Zone of skin (tissue), 1 donor: ENCODE results near the genes POMZP3, PTPN12 and GNAI1.

- RRBS: no CpG with 5 or more reads among the region's 12 CpGs
Measured at GRCh38 chr7:76327938-76328393, 25.5 kb downstream of the HSPB1 start.

GRCh38 chr7:76359208-76359718 is 472 bp upstream of the YWHAG start:
- RRBS: no CpG with 5 or more reads among the region's 31 CpGs

GRCh38 chr7:76365908-76366513 is 7.2 kb upstream of the YWHAG start:
- RRBS: no CpG with 5 or more reads among the region's 6 CpGs

- RRBS: no CpG with 5 or more reads among the region's 13 CpGs
Measured at GRCh38 chr7:76388992-76389917, 20.2 kb downstream of the SSC4D start.

DNA sequence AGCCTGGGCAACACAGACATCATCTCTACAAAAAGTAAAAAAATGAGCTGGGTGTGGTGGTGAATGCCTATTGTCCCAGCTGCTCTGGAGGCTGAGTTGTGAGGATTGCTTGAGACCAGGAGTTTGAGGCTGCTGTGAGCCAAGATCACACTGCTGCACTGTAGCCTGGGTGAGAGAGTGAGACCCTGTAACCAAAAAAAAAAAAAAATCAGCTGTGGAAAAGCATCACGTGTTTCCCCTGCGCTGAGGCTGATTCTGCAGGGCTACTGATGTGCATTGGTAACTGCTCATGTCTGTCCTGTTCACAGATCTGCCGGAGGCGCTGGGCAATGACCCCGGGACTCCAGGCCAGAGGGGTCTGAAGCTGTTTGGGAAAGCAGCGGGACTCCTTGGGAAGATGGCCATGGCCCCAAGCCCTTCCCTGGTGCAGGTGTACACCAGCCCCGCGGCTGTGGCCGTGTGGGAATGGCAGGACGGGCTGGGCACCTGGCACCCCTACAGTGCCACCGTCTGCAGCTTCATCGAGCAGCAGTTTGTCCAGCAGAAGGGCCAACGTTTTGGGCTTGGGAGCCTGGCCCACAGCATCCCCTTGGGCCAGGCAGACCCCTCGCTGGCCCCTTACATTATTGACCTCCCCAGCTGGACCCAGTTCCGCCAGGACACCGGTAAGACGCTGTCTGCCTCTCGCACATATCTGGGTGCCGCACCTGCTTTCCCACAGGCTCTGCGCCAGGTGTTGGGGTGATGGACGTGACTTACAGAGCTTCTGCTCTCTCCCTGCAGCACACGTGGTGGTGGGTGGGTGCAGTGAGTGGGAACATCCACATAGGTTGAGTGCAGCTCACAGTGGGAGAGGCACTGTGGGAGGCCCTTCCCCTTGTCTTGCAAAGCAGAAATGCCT is 18.9 kb downstream of the DTX2 start:
- RRBS: no CpG with 5 or more reads among the region's 22 CpGs

DNA sequence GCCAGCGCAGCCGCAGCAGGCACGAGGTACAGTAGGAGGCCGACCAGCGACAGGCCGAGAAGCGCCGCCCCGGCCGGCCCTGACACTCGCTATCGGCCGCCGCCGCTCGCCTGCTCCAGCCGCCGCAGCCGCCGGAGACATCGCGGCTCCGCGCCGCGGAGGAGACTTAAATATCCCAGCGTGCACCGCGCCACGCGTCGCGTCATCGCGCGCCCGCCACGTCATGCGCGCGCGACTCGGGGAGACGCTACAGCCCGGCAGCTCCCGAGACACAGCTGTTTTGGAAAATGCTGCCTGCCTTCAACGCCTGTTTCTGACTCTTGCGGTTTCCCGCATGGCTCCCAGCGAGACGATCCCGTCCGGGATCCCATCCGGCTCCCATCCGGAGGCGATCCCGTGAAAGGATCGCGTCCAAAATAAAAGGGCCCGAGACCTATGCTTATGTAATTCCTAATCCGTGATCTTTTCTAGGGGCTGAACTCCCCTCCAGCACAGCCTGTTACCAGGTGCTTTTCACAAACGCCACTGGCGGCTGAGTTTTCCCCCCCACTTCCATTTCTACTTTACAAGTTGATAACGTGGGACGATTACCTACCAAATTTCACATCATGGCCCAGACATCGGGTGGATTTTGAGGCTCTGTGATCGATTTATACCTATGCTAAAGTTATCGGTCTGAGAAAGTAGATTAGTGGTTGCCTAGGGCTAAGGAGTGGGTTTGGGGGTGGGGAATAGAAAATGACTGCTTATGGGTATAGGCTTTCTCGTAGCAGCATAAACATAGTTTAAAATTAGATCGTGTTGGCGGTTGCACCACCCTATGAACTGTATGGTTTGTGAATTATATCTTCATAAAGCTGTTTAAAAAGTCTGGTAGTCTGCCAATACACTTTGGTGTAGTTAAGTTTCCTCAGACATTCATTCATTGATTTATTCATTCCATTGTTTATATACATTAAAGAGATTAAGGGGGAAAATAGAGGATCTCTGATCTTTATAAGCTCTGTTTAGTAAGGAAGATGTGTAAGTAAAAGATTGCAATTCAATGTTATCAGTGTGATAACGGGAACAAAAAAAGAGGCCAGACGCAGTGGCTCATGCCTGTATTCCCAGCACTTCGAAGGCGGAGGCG is at the start of gene POMZP3:
Gene POMZP3 (minus strand): TSS at position 168 of the 1,132 bp plus-strand sequence.
- RRBS: no CpG with 5 or more reads among the region's 76 CpGs

DNA sequence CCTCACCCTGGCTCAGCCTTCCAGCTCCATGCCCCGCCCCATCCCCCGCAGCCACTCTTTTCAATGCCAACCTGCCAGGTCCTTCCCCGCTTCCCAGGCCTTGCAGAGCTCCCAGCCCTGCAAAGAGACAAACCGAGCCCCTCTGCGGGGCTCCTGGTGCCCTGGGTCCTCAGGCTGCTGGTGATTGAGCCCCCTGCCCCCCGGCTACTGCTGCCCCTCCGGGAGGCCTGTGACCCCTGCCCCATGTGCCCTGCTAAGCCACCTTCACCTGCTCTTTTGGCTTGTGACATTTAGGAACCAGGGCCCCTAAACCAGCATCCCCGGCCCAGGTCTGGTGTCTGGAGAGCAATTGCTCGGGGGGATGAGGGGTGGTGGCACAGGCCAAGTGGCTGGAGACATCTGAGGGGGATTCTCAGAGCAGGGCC is 25.7 kb downstream of the SPDYE17 start:
- RRBS: 9% methylated on average over 1 of the region's 9 CpGs

DNA sequence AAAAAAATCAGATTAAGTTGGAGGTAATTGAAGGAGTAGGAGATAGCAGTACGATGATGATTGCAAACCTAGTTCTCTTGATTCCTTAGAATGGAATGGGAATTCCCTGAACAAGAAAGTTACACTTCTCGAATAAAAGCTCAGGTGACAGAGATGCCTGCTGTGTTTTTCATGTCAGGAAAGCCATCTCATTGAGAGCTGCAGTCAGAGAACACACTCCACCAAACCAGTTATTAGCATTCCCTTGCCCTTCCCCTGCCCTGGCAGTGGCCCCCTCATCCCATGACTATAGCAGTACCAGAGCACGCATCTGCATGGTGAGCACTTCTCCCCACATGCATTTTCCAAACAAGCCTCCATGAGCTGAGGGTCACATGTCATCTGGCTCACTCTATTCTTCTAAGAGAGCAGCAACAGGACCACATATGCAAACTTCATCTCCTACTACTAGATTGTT is 42.4 kb upstream of the FGL2 start:
- RRBS: no CpG with 5 or more reads among the region's 3 CpGs

DNA sequence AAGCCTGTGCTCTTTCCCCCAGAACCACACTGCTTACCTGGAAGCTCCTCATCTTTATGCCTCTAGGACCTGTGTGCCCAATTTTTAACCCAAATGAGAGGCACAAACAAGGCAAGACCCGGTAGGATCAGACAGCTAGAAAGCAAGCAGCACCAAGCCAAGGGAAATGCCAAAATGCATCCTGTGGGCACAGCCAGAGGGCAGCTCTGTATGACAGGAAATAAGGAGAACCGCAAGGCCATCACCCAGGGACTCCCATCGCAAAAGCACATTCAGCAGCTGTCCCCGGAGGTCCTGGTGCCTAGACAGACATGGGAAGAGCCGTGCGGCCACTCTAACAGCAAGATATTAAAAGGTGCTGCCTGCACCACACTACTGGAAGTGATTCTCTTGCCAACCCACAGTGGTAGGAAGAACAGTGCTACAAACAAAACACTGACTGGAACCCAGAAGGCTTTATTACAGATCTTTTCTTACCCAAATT is 88.0 kb downstream of the GSAP start:
- RRBS: no CpG with 5 or more reads among the region's 6 CpGs

- RRBS: no CpG with 5 or more reads among the region's 28 CpGs
Measured at GRCh38 chr7:77415271-77415847, 790 bp downstream of the GSAP start.

- RRBS: 3% methylated on average over 25 of the region's 91 CpGs
Measured at GRCh38 chr7:77536979-77537794, at the start of gene PTPN12. PTPN12 (plus strand) TSS chr7:77537295.

- RRBS: no CpG with 5 or more reads among the region's 2 CpGs
Measured at GRCh38 chr7:77547104-77547849, 10.2 kb downstream of the PTPN12 start.

DNA sequence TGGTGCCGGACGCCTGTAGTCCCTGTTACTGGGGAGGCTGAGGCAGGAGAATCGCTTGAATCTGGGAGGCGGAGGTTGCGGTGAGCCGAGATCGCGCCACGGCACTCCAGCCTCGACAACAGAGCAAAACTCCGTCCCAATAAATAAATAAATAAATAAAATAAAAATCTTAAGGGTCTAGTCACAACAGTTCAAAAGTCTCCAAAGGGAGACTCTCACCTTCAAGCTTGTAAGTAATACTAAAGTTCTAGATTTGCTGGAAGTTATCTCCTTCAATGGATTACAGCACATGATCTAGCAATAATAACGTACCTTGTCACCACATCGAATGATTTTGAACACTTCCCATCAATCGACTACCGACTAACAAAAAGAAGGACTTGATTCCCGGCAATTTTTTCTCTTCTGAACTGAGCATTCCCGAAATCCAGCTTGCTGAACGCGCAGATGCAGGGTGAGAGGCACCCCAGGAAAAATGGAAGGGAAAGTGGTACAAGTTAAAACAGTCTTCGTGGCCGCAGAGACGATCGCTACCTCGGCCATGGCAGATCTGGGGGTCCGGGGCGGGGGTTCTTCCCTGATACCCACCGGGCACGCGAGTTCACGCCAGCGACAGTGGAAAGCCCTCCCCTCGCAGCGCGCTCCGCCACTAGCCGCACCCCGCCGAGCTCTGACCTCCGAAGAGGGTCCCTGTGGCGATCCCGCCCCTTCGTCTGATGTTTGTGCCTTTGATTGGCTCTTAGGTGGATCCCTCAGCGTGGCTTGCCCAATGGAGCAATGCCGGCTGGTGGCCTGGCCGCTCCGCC is 472 bp upstream of the RSBN1L start:
- RRBS: 2% methylated on average over 3 of the region's 46 CpGs

DNA sequence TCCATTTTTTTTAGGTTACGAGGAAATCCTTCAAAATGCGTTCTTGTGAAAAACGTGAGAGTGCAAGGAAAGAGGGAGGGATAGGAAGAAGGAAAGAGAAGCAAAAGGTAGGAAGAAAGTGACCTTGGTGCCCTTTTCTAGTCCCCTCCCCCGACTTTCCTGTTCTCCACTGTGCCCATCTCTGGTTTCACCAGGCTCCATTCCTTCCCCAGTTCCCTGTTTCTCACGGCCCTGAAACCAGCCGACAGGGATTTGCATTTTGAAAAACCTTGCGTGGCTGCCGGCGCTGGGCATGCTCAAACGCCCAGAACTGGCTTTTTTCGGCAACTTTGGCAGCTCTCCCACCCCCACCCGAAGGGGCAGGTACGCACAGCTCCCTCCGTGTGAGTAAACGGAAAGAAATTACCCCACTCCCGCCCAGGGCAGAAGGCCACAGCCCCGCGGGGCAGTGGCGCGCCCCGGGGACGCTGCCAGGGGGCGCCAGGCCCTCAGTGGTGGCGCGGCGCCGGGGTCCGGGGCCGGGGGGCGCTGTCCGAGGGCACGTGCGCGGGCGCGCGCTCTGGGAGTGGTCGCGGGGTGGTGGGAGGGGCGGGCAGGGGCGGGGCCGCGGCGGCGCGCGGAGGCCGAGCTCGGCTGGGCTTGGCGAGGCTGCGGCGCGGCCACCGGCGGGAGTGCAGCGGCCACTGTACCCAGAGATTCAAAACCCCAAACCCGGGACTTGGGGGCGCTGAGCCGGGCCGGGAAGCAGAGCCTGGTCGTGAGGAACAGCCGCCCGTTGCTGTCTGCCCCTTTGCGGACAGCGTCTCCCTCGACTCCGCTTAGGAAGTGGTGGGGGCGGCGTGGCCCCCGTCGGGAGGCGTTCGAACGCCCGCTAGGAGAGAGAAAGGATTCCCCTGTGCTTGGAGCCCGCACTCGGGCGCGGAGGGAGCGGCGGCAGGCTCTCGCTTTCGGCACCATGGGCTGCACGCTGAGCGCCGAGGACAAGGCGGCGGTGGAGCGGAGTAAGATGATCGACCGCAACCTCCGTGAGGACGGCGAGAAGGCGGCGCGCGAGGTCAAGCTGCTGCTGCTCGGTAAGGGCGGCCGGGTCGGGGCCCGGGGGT is at the start of gene GNAI1:
Gene GNAI1 (plus strand): TSS at position 626 of the 1,103 bp plus-strand sequence.
- RRBS: under 1% methylated on average over 7 of the region's 103 CpGs

DNA sequence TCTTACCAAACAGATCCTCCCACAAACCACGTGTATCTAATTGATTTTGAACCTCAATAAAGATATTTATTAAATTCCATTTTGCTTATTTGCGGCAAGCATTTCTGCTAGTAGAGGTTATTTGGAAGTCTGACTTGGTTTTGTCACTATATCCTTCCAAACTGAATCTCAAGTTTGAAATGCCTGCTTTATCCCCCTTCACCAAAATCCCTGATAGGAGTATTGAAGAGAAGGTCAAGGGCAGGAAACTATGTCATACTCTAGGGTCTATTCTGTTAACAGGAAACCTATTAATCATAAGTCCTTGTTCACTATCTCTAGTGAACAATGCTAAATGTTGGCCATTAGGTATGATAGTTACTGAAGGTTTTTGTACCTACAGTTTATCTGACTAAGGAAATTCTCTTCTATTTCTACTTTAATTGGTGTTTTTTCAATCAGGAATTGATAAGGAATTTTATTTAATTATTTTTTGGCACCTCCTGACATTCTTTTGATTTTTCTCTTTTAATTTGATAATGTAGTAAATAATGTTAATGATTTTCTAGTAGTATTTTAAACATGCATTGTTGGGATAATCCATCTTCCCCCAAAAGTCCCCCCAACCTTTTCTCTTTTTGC is 11.5 kb downstream of the GNAT3 start:
- RRBS: no CpG with 5 or more reads among the region's 2 CpGs

DNA sequence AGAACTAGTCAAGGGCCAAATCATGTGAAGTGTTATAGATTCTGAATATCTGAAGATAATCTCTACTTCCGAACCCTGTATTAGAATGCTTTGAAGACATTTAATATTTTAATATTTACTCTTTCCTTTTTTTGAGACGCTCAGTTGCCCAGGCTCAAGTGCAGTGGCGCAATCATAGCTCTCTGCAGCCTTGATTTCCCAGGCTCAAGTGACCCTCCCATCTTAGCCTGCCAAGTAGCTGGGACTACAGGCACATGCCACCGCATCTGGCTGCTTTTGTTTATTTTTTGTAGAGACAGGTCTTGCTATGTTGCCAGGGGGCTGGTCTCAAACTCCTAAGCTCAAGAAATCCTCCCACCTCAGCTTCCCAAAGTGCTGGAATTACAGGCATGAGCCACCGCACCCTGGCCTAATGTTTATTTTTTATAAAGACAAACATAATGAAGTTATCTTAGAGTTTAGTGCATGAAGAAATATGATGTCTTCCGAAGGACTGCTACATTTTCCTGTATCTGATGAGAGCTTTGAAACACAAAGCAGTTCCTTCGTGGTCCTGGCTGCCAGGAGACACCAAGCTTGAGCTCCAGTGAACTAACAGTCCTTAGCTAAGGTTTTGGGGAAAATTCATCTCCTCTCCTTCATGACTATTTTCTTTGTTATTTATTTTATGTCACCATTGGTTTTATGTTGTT is 44.2 kb upstream of the CD36 start:
- RRBS: no CpG with 5 or more reads among the region's 7 CpGs

DNA sequence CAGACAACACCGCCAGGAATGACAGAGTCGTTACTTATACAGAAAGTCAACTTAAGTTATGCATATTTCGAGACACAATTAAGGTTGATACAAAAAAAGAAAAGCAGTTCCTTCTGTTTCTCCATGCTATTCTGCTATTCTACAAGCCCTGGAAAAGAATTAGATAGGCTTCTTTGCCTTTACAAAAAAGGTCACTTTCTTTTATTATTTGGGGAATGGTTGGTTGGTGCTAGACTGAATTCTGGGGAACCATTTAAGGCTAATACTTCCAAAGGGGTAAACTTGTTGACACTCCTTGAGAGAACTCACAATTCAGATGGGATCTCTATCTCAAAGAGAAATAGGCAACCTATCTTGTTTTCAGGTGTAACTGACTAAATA is 35.3 kb upstream of the CD36 start:
- RRBS: no CpG with 5 or more reads among the region's 3 CpGs

DNA sequence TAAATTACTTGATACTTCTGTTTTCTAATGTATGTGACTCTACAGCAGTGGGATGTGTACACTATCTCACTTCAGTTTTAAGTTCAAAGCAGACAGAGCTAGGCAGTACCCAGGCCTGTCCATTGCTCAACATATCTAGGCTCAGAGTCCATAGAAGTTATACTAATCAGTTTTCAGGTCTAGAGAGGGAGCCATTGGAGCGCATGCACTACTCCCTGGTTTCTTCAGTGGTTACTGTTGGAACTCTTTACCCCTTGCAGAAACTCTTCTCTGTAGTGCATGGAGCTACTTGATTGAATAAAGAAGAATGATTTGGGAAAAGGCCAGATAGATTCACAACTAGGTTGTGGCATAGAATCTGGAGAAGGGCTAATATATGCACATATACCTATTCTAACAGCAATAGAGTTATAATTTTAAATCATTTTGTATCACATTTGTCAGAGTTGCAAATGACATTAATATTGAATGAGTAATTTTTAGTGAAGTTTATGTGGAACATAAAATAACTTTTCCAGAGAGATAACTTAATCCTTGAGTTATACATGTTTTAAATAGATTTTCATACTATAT is 4.5 kb downstream of the CD36 start:
- RRBS: no CpG with 5 or more reads among the region's 1 CpG

- RRBS: no CpG with 5 or more reads among the region's 2 CpGs
Measured at GRCh38 chr7:80647209-80647662, 8.8 kb downstream of the CD36 start.

GRCh38 chr7:80680002-80680662 is 41.7 kb downstream of the CD36 start:
- RRBS: no CpG with 5 or more reads among the region's 7 CpGs